Metastatic Liver Carcinoma in the Lung (tissue), 2 donors: ENCODE measurements around the gene GBP4.

DNA sequence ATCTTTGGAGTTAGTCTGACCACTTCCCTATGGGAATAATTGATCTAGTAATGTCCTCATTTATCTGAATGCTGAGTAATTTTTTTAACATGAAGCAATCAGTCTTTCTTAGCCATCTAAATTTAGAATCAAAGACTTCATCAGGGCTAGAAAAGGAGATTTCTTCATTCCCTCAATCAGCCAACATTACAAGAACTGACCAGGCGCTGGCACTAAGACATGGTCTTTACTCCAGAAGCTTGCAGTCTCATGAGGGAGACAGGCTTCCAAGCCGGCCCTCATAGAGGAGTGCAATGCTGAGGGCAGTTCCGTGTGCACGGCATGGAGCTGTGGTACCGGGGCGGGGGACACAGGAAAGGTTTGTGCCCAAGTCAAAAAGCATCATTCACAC, 84.5 kb downstream of the SH3GLB1 start:
- PRO-cap, 2 experiments: no peak in any of the 2 experiments

DNA sequence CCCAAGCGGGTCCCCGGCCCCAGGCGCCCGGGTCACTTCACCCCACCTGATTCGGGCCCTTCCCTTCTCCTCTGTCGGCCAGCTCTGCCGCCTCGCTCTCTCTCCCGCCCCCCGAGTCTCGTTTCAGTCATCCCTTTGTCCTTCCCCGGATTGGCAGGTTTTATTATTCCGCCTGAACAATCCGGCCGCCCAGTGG, 559 bp upstream of the LMO4 start:
- PRO-cap, 2 experiments: peak in 2 of 2 experiments; most common minus-strand start position 117 of the sequence (in 2)

GRCh38 chr1:87330947-87331918, 2.6 kb downstream of the LMO4 start:
- PRO-cap, 2 experiments: peak in 2 of 2 experiments; most common plus-strand start chr1:87331722 (in 1); most common minus-strand start chr1:87331551 (in 2)

- PRO-cap, 2 experiments: no peak in any of the 2 experiments
These were observed 53.8 kb downstream of the GTF2B start for GRCh38 chr1:88837669-88837936.

DNA sequence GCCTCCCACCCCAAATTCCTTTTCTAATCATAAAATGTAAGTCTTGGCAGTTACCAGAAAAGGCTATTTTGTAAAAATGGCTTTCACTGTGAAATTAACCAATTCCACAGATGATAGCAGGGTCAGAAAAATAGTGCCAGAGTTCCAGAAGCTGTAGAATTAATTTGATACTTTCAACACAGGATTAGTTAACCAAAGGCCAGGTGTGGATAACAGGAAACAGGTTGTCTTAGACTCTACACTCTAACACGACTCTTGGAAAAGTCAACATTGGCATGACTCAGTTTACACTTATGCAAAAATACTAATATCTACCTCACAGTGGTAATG, 1.0 kb downstream of the GTF2B start:
- PRO-cap, 2 experiments: no peak in any of the 2 experiments

DNA sequence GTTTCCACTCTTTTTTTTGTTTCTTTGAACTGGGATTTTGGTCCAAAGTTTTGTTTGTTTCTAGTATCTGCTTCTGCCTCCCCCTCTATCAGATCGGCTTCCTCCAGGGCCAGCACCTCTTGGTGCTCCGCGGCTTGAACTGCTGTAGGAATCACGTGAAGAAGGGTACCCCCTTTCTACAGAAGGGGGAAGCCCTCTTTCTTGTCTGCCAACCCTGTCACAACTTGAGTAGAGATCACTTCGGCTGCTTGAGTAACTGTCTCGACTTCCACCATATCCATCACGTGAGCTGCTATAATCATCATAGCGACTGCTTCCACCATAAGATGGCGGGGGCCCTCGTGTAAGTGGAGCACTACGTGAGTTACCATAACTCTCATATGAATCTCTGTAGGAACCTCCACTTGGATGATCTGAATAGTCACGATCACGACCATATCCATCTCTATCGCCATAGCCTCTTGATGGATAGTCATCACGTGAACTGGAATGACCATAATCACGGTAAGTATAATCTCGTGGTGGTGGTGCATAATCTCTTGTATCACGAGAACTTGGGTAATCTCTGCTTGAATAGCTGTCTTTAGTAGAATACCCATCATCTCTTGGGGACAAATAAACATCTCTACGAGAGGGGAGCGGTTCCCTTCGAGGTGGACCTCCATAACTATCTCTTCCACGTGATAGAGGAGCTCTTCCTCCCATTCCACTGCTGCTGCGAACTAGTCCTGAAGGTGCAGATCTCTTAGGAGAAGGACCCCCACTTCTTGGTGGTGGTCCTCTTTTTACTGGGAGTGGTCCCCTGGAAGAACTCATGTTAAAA, 9.6 kb downstream of the KYAT3 start:
- PRO-cap, 2 experiments: no peak in any of the 2 experiments

GRCh38 chr1:89023072-89023574, 457 bp upstream of the GBP3 start:
- PRO-cap, 2 experiments: no peak in any of the 2 experiments

DNA sequence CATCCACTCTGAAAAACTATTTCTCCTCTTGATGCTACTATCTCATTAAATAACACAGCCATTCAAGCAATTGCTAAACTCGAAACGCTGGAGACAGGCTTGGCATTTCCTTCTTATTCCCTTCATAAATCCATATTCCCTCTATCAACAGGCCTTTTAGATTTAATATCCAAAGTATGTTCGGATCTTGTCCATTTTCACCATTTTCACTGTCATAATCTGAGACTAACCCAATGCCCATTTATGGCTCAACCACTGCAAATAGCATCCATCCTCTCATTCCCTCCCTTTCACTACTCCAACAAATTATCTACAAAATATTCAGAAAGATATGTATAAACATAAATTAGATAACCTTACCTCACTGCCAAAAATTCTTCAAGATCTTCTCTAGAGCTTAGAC, 10.8 kb downstream of the GBP2 start:
- PRO-cap, 2 experiments: no peak in any of the 2 experiments

GRCh38 chr1:89126965-89127729, 1.2 kb upstream of the GBP2 start:
- PRO-cap, 2 experiments: peak in 1 of 2 experiments; most common minus-strand start chr1:89127429 (in 1)

GRCh38 chr1:89197443-89197942, 1.2 kb downstream of the GBP4 start:
- PRO-cap, 2 experiments: no peak in any of the 2 experiments

DNA sequence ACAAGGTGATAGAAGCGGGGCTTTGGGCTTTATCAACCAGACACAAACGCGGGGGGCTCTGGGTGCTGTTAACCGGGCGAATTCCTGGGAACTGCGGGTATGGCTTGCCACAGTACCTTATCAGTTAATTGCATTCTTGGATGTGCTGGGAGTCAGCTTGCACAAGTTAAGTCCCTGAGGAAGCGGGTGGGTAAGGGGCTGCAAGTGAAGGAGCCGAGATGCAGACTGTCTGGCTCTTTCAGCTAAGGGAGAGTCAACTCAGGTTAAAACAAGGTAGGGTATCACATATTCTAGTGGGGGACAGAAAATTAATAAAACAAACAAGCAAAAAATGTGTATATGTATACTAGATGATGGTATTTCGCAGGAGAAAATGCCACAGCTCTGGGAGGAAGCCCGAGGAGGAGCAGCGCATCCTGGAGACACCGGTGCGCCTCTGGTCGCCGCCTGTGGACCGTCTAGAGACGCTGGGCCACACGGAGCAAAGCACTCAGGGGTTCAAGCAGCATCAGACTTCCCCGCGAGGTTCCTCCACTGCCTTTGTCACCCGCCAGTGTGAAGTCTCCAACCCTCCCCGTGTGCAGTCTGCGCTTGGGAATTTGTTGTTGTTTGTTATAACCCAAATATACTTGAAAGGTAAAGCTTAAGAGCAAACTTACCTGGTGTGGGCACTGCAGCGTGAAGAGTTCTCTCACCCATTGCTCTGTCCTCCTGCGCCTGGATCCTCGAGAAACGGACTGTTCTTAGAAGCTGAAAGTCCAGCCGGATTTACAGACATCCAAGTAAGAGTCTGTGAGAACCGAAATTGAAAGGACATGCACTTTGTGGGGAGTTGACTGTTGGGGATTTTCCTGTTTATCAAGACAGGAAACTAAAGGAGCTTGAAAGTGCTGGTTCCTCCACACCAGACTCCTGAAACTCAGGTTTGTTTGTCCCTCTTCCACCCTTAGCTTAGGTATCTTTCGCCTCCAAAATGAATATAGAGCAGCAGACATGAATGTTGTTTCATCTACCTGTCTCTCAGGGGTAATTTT, at the start of gene GBP4:
Gene GBP4, minus strand, starts transcription at position 807 of the 1,034 bp plus-strand sequence.
- PRO-cap, 2 experiments: peak in 2 of 2 experiments; most common plus-strand start position 866 of the sequence (in 2); most common minus-strand start position 739 of the sequence (in 1)

GRCh38 chr1:89259512-89260165, 13.0 kb downstream of the GBP5 start:
- PRO-cap, 2 experiments: no peak in any of the 2 experiments

DNA sequence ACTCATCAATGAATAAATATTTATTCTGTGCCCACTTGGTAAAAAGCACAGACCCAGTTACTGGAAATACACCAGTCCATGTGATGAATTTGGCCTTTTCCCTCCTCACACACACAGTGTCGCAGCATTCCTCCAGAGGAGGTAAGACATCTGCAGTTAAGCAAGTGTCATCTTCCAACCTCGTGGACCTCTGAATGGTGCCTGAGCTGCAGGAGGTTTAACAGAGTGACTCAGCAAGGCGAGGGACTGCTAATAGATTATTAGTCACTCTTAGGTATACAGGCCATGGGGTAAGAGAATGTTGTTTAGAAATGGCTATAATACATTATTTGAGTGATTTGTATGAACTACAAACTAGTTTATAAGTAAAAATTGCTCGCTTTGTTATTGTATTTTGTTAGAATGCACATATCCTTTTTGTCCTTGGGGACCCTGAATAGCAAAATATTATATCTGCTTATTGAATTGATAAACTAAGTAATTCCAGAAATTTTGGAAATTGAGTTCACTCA, 8.5 kb upstream of the LRRC8B start:
- PRO-cap, 2 experiments: no peak in any of the 2 experiments

DNA sequence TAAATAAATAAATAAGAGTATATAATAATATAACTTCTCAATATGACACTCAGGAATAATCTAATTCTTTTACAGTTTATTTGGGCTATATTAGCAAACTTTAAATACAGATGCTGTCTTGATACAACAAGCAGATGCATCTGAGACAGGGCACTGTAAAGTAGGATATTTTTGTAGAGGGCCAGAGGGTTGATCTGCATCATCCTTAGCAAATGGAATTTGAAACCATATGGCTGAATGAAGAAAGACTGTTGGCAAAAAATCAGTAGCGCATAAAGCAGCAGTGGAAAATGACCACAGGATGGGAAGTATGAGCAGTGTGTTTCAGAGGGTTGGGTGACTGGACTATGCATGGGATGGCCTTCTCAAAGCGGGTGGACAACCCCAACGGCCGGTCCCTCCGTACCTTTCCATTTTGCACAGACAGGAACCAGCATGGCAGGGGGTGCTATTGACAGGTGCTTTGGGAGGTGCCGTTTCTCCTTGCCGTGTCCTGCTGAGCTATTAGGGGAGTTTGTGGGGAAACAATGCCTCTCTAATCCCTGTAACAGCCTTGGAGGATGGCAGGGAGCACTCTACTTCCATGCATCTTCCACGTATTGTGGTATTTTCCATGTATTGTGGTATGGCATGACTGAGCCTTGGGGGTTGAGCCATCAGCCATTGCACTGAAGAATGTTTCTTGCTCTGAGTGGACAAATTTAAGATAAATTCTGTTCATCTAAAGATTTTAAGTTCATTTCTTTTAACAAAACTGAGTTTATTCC, 5.9 kb downstream of the LRRC8B start:
- PRO-cap, 2 experiments: no peak in any of the 2 experiments

DNA sequence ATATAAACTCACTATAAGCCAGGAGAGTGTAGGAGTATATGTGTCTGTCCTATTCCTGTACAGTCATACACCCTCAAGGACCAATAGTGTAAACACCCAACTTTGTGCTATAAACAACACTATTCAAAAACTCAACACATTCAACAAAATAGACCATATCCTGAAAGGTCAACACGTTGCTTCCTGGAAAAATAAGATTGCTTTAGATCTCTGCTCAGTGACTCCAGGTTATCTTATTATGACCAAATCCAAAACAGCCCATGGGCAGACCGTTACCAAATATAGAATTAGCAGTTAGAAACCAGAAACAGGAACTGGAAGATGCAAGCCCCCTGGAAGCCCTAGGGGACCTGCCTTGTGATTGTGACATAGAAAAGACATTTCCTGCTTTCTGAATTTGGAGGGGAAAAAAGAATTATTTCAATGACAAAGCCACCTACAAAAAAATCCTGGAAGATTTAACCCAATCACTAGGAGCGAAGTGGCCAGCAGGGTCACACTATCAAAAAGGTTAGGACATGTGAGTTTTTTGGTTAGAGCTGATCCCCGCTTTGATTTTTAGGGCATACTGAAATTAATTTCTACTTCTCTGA, 59.9 kb downstream of the LRRC8C start:
- PRO-cap, 2 experiments: no peak in any of the 2 experiments

DNA sequence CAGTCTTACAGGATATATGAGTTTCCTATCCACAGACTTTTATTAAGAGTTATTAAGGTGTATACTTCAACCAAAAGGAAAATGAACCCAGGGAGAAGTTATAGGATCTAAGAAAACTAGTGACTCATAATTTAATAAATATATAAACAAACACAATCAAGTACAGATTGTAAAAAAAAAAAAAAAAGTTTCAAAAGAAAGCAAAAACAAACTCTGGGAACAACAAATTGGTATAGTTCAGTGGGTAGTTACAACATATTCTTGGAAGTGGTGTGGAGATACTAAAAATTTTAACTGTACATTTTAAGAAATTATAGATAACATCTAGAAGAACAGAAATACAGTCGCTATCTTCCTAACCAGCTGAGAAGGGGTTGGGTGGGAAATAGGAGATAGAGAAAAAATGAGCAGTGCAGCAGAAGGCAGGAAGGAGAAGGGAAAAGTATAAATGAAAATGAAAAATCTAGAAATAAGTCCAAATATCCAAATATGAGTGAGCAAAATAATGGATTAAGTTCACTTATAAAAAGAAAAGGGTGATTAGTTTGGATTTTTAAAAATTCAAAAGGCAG, 70.5 kb downstream of the LRRC8C start:
- PRO-cap, 2 experiments: no peak in any of the 2 experiments

DNA sequence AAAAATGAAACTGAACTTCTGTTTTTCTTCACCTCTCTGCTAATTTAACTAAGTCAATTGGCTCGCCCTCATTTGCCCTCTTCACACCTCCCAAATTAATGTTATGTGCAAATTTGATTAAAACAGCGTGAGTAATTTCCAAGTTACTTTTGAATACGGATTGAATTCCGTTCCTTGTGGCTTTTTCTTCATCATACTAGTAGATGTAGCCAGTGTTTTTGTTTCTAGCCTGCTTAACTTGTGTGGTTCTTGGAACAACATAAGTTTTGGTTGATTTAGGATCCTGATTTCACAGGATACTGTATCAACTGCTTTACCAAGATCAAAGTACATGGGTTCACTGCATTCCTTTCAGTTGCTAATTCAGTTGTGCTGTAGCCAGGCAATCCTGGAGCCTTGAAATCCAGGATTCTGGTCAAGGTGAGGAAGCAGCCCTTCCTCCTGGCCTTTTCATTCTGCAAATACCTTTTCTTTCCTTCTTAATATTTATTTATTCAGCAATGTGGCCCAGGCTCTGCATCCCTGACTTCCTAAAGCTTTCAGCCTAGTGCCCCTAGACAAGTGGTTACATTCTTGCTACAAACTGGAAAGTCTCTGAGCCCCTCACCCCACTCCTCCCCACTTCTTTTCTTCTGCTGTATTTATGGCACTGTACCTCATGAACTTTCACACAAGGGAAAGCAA, 16.1 kb downstream of the LRRC8D start:
- PRO-cap, 2 experiments: no peak in any of the 2 experiments

- PRO-cap, 2 experiments: peak in 2 of 2 experiments; most common plus-strand start chr1:89843379 (in 1); most common minus-strand start chr1:89843336 (in 2)
These were observed 22.8 kb downstream of the LRRC8D start for GRCh38 chr1:89843283-89844292.

- PRO-cap, 2 experiments: no peak in any of the 2 experiments
These were observed 24.0 kb downstream of the LRRC8D start for GRCh38 chr1:89844728-89845281.

DNA sequence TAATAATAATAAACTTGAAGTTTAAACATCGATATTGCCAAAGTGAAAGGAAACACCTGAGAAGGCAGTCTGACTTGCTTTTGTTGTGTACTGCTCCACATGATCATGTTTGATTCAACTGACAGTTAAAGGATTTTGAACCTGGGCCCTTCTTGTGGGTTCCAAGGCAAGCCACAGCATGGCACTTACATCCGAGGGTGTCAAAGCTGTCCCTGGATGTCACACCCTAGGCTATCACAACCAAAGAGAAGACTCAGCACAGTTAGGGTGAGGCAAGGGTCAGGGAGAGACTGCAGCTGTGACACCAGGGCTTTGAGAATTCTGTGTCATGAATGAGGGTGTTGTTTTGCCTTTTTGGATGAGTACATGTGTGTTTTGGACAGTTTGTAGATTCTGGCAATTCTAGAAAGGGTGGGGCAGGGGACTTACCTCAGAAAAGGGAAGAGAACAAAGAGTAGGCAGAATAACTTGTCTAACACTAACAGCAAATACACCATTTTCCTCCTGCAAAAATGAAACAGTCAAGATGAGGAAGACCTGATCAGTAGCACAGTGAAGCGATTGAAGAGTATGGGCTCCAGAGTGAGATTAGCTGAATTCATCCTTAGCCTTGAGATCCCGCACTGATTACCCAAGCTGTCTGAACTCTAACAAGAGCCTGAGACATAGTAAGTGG, 37.8 kb upstream of the ZNF326 start:
- PRO-cap, 2 experiments: no peak in any of the 2 experiments